AG09309 (cell line): ENCODE measurements around a stretch of chr12.

GRCh38 chr12:9123705-9124005 is 7.9 kb upstream of the A2M start:
- RRBS: no CpG with 5 or more reads among the region's 4 CpGs

- RRBS: no CpG with 5 or more reads among the region's 2 CpGs
Observed at GRCh38 chr12:9207869-9208086, 417 bp downstream of the PZP start.

- RRBS: no CpG with 5 or more reads among the region's 6 CpGs
Observed at GRCh38 chr12:9293510-9293853, 85.3 kb upstream of the PZP start.

- RRBS: no CpG with 5 or more reads among the region's 5 CpGs
Observed at GRCh38 chr12:9346550-9347167, 138.5 kb upstream of the PZP start.

DNA sequence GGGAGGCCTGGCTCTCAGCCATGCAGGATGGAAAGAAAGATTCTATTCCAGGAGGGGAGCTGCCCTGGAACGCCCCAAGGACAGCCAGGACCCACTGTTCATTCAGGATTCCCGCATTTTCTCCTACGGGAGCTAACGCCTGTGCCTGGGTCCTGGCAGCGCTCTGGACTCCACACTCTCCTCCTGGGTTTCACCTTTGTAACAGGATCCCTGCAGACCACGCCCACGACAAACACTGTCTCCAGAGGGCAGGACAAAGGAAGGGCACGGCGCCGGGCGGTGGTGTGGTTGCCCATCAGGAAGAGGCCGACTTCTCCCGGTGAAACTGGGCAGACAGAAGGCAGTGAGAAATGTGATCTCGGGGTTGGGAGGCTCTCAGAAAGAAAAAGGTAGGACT is 189.3 kb downstream of the KLRB1 start:
- RRBS: no CpG with 5 or more reads among the region's 14 CpGs

GRCh38 chr12:9435486-9436137 is 172.1 kb downstream of the KLRB1 start:
- RRBS: no CpG with 5 or more reads among the region's 24 CpGs

DNA sequence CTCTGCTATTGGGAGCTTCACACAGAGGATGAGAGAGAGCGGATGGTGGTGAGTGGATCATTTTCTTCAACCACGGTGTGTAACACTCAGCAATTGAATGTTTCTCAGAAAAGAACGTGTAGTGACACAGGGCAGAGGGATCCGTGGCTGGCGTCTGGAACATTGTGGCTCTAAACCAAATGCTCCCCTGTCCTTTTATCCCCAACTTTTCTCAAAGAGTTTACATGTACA is 26.5 kb upstream of the CLEC2D start:
- RRBS: no CpG with 5 or more reads among the region's 5 CpGs

DNA sequence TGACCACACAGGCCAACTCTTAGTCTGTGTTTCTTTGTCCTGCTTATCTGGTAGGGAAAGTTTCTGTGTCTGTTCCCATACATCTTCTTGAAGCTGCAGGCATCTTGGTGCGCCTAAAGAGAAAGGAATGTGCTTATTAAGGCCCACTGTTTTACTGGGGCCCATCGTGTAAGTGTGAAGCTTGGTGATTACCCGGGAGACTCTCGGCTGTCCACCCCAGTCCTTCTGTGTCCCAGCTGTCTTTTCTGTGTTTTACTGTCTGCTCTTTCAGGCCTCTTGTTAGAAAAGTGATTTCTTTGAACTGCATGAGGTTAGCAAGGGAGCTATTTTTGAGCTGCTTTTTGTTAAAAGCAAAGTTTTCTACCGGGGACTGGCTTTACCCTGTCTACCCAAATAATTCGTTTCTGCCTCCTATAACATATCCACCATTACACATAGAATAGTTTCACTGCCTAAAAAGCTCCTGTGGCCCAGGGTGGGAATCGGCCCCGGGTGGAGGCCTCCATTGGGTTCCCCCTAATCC is 22.2 kb upstream of the CLEC2D start:
- RRBS: no CpG with 5 or more reads among the region's 8 CpGs

- RRBS: no CpG with 5 or more reads among the region's 5 CpGs
Observed at GRCh38 chr12:9721372-9722154, 39.1 kb downstream of the CD69 start.

DNA sequence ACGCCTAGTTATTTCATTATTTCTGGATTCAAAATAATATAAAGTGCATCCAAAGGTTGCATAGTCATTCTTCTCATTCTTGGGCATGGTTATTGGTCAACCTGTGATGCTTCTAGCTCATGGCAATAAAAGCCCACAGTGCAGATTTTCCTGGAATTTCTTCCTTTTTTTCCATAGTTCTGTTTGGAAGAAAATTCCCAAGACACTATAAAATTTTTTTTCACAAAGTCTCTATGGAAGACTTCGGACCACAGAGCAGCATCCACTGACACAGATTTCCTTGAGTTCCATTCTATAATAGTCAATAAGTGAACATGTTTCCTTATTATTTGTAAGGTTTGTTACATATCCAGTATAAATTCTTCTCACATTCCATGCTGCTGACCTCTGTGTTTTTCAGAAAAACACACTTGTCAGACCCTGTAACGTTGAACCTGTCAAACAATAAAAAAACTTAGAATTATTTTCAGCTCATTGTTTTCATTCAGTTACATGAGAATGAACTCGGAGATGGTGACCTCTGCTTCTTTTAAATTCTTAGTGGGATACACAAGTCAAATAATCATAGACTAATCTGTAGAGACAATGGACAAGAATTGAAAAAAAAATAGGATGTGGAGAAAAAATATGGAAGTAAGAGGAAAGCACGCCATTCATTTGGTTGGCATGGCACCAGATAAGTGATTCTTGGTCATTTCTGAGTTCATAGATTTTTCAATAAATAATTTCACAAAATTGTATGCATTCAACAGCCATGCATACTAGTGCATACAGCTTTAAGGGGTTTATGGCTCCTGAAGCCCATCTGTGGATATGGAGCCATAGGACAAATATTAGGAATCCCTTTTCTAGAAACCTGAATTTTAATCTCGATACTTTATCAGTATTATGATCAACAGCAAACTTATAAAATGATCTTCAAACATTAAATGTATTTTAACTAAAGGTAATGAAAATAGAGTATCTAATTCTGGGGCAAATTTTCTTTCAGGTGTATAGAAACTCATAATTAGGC is 7.2 kb downstream of the CD69 start:
- RRBS: no CpG with 5 or more reads among the region's 6 CpGs

GRCh38 chr12:9910752-9911106 is 21.4 kb downstream of the CLEC2A start:
- RRBS: no CpG with 5 or more reads among the region's 6 CpGs

- RRBS: no CpG with 5 or more reads among the region's 3 CpGs
Observed at GRCh38 chr12:10089034-10089323, 9.8 kb downstream of the CLEC1A start.

DNA sequence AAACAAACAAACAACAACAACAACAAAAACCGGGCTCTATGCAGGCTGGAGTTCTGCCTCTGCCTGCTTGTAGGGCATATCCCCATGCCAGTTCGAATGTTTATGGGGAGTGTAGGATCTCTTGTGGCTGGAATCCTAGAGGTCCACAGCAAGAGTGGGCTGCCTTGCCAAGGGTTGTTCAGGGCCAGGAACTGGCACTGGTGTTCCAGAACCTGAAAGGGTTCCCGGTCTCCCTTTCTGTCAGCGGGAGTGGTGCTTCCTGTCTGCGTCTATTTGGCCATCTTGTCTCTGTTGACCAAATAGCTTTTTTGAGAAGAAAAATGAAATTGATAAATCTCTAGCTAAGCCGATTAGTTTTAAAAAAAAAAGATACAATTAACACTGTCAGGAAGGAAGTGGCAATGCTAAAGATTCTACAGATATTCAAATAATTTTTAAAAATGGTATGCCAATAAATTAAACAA is 17.8 kb downstream of the OLR1 start:
- RRBS: no CpG with 5 or more reads among the region's 6 CpGs

DNA sequence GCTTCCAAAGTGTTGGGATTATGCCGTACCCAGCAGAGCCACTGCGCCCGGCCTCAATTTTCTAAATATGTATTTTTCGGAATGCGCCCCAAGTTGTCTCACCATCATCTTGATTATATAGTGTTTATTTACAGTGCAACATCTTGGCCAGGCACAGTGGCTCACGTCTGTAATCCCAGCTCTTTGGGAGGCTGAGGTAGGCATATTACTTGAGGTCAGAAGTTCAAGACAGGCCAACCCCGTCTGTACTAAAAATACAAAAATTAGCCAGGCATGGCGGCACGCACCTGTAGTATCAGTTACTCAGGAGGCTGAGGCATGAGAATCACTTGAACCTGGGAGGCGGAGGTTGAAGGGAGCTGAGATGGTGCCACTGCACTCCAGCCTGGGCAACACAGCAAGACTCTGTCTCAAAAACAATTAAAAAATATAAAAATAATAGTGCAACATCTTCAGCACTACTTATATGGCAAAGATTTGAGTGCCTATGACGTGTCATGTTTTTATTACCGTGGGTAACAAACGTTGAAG is 2.8 kb downstream of the KLRD1 start:
- RRBS: no CpG with 5 or more reads among the region's 13 CpGs

DNA sequence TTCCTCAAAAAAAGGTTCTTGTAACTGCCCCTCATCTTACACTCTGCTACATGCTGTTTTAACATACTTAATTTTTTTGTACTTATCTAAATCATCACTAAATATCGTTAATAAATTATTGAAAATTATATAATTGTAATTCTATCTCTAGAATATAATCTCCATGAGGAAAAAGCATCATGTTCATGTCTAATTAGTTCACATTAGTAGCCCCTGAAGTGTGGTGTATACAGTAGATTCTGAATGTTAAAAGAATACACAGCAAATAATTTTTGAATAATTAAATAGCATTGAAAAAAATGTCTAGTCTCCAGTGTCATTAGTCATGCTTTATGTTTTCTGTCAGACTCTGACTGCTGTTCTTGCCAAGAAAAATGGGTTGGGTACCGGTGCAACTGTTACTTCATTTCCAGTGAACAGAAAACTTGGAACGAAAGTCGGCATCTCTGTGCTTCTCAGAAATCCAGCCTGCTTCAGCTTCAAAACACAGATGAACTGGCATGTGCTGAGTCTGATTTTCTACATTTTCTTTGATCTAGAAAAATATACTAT is 3.5 kb downstream of the KLRD1 start:
- RRBS: no CpG with 5 or more reads among the region's 4 CpGs

GRCh38 chr12:10571454-10572271 is 41.7 kb downstream of the MAGOHB start:
- RRBS: no CpG with 5 or more reads among the region's 8 CpGs

DNA sequence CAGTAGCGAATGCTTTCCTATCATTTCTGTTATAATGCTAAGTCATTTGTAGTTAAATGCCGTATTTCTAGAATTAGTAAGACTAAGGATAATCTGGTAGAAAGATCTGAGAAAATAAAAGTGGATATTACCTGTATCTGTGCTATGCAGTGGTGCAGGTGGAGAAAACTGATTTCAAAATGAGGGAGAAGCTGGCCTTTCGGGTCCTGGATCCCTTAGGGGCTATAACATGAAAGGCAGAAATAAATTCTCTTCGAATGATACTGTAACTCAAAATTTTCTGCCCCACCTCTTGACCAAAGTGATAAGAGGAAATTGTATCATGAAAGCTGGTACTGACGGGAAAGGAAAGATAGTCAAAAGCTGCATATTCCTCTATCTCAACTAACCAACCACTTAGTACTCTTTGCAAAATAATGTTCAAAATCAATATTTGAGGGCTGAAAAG is 14.0 kb downstream of the MAGOHB start:
- RRBS: no CpG with 5 or more reads among the region's 5 CpGs